LHCN-M2 (cell line): ENCODE measurements around the genes TSPO and TTLL12.

- RAMPAGE, long total RNA: no peak
These were observed 27.7 kb downstream of the SERHL2 start for GRCh38 chr22:42581391-42581835.

DNA sequence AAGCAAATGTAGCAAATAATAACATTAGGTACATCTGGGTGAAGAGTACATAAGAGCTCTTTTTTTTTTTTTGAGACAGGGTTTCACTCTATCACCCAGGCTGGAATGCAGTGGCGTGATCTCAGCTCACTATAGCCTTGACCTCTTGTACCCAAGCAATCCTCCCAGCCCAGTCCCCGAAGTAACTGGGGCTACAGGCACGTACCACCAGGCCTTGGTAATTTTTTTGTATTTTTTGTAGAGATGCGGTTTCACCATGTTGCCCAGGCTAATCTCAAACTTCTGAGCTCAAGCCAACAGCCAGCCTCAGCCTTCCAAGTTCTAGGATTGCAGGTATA, 1.6 kb upstream of the ATP5MGL start:
- RAMPAGE, long total RNA: no peak

DNA sequence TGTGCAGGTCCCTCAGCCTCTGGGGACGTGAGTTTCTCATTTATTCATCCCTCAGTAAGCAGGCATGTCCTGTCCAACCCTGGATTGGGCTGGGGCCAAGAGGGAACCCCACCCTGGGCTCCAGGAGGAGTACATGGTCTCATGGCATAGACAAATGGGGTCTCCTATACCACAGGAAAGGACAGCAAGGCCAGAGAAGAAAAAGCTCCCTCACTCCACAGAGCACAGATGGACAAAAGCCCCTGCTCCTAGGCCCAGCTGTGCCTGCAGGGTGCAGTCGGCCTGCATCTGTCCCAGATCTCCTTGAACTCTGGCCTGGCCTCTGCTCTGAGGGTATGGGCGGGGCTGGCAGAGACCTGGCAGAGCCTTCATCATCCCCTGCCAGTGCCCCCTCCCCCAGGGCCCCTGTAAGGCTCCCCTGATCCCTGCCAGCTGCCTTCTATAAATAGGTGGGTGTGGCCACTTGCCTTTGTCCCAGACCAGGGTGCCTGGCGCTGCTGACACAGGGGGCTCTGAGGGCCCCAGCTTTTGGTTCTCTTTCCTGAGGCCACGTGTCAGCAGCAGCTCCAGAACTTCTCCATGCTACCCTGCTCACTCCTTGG, 34.5 kb downstream of the A4GALT start:
- RAMPAGE, long total RNA: no peak

DNA sequence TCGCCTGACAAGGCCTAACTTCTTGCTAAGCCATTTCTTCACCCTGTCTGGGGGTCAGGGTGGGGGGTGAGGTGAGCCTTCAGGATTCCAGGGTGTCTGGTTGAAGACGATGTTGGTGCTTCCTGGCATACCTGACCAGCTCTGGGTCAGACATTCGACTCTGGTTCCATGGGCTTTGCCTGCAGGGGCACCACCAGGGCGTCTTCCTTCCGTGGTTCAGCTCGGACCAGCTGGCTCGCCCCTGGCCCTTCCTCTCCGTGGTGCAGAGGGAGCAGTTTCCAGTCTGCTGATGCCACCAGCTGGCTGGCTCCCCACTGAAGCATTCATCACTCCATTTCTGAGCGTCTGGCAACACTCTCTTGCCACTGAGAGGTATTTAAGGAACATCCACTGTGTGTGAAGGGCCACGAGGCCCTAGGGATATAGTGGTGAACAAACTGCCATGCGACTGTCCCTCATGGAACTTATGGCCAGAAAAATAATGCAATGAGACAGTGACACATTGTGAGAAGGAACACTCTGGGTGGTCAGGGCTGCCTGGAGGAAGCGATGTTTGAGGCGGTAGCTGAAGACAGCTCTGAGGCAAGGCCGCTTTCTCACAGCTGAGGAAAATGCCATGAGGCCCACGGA, 44.7 kb upstream of the ARFGAP3 start:
- RAMPAGE, long total RNA: no peak

DNA sequence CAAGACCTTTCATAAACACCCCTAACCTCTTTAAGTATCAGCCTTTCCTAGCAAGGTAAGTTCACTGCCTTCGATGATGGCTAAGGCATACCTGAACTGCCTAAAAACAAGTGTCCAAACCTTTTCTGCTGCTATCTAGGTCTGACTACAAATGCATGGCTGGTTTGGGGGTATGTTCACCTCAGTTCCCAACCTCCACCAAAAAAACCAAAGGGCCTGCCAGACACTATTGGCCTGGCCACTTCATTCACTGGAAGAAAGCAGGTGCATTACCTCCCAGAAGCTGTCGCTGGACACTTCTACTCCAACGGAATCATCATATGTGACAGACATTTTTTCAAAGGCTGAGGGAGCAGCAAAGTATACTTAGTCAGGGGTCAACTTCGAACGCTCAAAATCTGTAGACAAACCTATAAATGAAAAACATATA, 54.7 kb upstream of the ARFGAP3 start:
- RAMPAGE, long total RNA: no peak

DNA sequence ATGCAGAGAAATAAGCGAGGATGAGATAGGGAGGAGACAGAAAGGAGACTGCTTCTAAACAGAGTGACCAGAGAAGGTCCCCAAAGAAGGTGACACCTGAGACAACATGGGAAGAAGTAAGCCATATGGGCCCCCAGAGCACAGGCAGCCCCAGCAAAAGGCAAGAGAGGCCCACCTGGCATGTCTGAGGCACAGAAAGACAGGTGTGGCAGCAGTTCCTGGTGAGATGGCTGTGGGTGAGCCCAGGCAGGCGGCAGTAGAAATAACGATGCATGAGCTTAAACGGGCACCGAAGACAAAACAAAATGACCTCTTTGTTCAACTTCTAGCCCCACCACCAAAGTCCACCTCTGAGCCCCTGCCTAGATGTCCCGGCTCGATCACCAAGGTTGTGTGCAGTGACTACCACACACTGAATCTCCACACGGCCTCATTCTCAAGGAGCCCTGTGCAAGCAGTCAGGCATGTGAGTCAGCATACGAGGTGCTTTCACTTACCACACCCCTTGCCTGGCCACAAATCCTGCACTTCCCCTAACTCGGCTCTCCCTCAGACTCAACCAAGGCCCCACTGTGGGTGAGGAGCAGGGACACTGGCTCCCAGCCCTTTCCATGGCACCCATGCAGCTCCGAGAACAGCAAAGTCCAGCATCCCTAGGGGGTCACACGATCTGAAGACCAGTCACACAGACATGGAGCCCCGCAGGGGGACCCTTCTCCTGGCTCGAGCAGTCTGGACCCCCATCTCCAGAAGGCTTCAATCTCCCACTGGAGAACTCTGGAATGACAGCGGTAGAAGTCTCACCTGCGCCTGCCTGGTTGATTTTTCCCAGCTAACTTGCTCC, 77.6 kb downstream of the PACSIN2 start:
- RAMPAGE, long total RNA: no peak

GRCh38 chr22:42939984-42940880, 74.7 kb downstream of the PACSIN2 start:
- RAMPAGE, long total RNA: no peak

GRCh38 chr22:42974061-42974793, 40.7 kb downstream of the PACSIN2 start:
- RAMPAGE, long total RNA: no peak

- RAMPAGE, long total RNA: no peak
These were observed 19.9 kb downstream of the PACSIN2 start for GRCh38 chr22:42994822-42995680.

- RAMPAGE, long total RNA: no peak
These were observed 12.7 kb downstream of the PACSIN2 start for GRCh38 chr22:43002195-43002749.

DNA sequence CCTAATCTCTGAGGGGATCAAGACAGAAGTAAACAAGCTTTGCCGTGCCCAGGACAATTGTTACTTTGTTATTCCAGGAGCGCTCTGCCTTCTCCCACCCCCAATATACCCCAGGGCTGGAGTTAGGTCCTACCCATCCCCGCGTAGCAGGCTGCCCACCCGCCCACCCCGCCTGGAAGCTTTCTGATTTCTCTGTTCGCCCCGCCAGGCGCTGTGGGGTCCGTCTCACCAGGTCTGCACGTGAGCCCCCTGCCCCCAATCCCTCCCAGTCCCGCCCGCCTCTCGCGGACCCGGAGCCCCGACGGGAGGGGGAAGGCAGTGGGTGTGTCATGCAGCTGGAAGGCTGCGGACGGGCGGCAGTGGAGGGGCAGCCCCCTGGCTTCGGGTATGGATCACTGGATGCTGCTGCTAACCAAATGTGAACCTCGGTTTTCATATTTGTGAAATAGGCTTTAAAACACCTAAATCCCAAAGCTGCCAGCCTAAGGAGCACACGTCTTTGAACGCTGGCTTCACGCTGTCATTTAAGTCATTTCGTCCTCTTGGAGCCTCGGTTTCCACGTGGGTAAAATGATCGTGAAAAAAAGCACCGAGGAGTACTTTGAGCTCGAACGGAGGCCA, 634 bp upstream of the BIK start:
- RAMPAGE, long total RNA: no peak

- RAMPAGE, long total RNA: no peak
These were observed 676 bp downstream of the BIK start for GRCh38 chr22:43111016-43111835.

DNA sequence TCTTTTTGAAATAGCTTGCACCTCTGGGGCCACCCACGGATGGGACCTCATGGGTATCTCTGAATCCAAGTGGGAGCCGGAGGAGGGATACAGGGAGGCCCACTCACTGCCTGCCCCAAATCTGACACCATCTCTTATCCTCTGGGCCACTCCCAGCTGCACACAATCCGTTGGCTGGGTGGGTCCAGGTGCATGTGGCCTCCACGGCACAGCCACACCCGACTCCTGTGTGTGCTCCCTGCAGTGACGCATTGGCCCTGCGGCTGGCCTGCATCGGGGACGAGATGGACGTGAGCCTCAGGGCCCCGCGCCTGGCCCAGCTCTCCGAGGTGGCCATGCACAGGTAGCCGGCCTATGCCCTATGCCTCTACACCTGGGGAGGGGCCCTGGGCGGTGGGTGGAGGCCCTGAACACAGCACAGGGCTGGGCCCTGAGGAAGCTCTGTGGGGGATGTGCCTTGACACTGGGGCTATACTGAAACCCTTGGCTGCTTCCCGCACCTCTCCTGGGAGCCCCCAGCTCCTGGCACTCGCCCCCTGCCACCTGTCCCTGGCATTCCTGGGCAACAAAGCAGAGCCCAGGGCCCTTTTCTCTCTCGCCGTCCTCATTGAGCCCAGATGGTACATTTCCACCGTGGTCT, 15.6 kb downstream of the MCAT start:
- RAMPAGE, long total RNA: no peak

GRCh38 chr22:43128143-43128597, 15.0 kb downstream of the MCAT start:
- RAMPAGE, long total RNA: no peak

- RAMPAGE, long total RNA: no peak
These were observed 2.8 kb upstream of the TSPO start for GRCh38 chr22:43148561-43149001.

DNA sequence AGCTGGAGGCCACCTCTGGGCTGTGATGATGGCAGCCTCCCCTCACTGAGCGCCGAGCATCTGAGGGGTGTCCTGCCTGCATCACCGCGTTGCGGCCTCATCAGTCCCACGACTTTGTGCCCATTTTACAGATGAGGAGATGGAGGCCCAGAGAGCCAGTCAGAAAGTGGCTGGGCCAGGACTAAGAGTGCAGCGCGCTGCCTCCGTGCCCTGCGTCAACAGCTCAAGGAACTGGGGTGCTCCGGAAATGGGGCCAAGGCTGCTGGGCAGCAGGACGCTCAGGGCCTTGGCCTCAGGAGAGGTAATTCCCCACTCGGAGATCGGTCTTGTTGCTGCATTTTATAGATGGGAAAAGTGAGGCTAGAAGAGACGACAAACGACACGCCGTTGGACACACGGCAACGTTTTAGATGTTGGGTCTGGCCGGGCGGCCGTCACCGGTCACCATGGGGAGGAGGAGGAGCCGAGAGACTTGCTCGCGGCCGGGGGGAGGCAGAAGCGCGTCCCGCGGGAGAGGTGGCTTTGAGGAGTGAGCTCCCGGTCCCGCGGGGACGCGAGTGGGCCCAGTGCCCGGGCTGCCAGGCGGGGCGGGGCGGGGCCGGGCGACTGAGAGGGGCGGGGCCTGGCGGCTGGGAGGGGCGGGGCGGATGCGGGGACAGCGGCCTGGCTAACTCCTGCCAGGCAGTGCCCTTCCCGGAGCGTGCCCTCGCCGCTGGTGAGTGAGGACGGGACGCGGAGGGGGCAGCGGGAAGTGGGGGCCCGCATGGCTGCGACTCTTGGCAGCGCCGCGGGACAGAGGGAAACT, at the start of gene TSPO:
TSS of gene TSPO (plus strand) at position 670 of the 805 bp plus-strand sequence.
- RAMPAGE, long total RNA: start-site peak on the plus strand centred at position 666 of the sequence, 61 bp wide, 699 reads

DNA sequence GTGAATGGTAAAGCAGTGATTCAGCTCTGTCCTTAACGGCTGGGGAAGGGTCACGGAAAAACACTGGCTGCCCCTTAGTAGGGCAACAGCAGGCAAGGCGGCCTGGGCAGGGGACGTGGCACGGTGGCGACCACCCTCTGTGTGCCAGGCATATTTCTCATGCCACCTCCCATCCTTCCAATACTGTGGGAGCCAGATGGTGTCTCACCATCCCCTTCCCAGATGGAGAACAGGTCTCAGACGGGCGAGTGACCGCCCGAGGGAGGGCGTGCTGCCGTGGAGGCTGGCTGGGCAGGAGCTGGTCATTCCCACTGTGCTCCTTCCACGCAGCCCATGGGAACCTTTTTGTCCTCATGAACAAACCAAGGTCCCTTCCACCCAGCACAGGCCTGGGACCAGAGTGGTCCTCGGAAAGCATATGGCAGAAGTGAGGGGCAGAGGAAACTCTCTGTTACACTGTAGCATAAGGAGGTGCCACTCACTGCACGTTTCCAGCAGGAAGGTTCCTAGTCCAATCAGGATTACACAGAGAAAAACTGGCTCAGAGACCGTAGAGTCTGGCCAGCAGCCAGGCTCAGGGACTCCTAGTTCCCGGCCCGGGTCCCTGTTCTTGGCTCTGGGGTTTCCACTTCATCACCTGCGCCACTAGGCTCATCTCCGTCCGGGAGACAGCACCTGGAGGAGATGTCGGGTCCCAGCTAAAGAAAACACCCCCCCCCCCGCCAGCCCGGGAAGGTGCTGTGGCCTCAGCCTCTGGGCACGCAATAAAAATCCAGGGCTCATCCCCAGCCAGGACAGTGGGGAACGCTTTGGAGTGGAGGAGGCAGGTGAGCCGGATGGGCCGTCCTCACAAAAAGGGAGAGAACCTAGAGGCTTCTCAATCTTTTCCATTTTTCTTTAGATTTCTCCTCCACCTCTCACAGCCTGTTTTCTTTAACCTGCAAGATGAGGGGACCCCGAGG, 1.2 kb downstream of the TTLL12 start:
- RAMPAGE, long total RNA: no peak

GRCh38 chr22:43186442-43187178, at the start of gene TTLL12:
TTLL12 (minus strand) TSS chr22:43187134.
- RAMPAGE, long total RNA: no peak

DNA sequence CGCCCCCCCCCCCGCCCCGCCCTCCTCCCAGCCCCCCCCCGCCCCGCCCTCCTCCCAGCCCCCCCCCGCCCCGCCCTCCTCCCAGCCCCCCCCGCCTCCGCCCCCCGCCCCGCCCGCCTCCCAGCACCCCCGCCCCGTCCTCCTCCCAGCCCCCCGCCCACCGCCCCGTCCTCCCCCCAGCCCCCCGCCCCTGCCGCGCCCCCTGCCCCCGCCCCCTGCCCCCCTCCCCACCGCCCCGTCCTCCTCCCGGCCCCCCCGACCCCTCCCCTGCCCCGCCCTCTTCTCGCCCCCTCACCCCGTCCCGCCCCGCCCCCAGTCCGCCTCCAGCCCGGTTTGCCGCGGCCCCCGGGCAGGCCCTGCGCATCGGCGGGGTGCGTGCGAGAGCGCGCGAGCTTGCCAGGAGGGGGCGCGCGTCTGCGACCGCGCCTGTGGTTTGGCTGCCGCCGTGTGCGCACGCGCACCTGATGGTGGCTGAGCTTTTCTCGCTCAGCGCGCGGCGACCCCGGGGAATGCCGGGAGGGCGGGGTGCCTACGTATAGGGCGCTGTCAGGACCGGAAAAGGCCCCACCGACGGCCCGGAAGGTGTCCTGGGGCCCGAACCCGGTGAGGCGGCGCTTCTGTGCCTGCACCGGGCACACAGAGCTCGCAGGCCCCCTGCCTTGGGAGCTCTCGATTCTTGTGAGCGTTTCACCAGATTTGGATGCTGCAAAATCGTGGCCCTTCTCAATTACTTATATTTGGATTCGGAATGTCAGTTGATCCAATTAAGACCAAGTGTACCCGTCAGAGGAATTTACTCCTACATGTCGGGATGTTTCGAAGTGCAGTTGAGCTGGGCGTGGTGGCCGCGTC, 471 bp upstream of the TTLL12 start:
- RAMPAGE, long total RNA: no peak

GRCh38 chr22:43954444-43955196, 622 bp upstream of the SAMM50 start:
- RAMPAGE, long total RNA: no peak